Cardiac ventricle fibroblast (primary cell): ENCODE measurements around the gene TAS2R4.

DNA sequence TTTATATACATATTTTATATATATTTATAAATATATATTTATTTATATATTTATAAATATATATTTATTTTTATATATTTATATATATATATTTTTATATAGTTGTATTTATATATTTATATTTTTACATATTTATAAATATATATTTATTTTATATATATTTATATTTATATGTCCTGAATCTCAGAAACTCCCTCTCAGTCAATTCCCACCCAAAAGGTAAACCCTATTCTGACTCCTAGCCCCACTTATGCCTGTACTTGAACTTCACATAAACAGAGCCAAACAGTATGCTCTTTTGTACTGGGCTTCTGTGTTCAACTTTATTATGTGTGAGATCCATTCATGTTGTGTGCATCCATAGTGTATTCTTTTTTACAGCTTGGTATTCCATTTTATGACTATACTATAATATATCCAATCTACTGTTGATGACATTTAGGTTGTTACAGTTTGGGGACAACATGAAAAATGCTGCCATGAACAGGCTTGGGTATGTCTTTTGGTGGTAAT lies 5.2 kb downstream of the KDM7A start:
- RAMPAGE, long total RNA: no peak

DNA sequence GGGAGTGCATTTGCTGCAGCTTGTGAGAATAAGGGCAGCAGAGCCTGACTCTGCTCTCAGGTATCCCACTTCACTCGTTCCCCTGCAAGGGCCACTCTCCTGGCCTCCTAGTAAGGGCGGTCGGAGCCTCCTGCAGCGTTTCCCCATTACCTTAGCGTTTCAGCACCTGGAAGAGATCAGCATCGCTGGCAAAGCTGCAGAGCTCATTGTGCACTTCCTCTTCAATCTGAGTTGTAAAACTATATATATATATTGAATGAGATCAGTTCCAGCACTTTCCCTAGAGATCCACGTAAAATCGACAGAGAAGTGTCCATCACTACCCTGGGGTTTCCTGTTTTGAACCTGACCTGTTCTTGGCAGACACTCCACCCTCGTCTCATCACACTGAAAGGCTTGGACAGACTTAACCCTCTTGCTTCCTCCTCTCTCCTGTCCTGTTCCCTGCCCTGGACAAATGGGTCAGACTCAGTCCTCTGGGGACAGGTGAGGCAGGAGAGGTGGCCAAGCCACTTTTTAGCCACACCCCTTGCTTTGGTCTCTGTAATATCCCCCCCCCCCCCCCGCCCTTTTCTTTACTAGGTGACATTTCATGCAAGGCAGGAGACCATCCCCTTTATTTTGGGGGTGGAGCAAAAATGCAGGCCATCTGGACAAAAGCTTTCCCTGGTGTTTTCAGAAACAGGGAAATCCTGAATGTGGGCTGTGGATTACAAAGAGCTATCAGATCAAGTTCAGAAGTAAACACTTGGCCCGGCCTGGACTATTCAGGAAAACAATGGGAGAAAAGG lies 83.6 kb upstream of the KDM7A start:
- RAMPAGE, long total RNA: no peak

GRCh38 chr7:140263105-140263792 lies 86.5 kb upstream of the KDM7A start:
- RAMPAGE, long total RNA: no peak

DNA sequence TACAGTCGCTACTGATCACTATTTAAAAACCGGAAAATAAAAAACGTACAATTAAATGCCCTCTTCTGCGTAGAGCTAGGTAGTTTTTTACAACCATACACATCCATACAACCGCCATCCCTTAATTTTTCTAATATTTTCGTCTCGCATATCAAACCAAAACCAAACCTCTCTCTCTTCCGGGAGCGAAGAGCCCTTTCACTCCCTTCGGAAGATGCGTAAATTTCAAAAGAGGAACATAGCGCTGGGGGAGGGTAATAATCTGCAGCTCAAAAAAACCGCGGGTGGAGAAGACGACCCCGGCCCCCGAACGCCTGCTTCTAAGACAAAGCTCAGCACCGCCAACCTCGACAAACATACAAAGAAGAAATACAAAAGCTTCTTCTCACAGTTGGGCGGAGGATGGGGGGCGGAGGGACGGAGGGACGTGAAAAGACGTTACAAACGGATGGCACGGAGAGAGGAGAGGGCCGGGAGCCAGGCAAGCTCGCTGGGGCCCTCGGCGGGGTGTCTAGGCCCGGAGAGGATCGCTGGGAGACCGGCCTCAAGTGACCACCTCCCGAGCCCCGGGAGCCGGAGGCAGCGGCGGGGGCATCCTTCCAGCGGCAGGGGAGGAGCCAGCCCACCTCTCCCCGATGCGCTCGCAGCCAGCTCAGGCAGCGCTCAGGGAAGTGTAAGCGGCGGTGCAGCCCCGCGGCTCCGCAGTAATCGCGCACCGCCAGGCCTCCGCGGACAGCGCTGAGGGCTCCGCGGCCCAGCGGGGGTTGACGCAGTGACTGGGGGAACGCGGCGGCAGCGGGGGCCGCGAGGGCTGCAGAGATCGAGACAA lies 880 bp downstream of the MKRN1 start:
- RAMPAGE, long total RNA: no peak

- RAMPAGE, long total RNA: no peak
These were observed 73.0 kb downstream of the DENND2A start for GRCh38 chr7:140567477-140568068.

- RAMPAGE, long total RNA: no peak
These were observed 15.9 kb upstream of the DENND2A start for GRCh38 chr7:140656363-140657032.

GRCh38 chr7:140695881-140696374 lies 580 bp upstream of the NDUFB2 start:
- RAMPAGE, long total RNA: no peak

DNA sequence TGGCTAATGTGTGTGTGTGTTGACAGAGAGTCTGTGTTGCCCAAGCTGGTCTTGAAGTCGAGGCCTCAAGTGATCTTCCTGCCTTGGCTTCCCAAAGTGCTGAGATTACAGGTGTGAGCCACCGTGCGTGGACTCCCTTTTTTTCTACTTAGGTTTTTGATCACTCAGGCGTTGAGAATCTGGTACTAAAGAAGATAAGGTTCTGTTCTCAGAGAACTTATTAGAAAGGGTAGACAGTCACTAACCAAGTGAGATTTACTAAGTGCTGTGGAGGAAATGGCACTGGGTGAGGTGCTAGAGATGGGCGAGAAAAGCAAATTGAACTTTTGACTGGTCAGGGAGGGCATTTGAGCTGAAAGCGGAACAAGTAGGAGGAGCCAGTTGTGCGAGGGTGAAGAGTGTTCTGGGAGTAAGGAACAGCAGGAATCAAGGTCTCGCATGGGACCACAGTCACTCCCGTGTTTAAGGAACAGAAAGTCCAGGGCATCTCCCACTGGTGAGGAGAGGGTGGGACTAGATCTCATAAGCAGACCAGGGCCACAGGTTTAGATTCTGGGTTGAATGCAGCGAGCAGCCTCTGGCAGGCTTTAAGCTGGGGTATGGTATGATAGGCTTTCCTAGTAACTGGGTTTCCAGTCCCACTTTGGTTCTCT lies 18.1 kb downstream of the NDUFB2 start:
- RAMPAGE, long total RNA: no peak

GRCh38 chr7:140923412-140924018 lies 1.2 kb downstream of the BRAF start:
- RAMPAGE, long total RNA: no peak

- RAMPAGE, long total RNA: no peak
These were observed 13.2 kb downstream of the MRPS33 start for GRCh38 chr7:141001537-141001969.

GRCh38 chr7:141072308-141072954 lies 1.4 kb upstream of the TMEM178B start:
- RAMPAGE, long total RNA: no peak

GRCh38 chr7:141280026-141280745 lies 206.3 kb downstream of the TMEM178B start:
- RAMPAGE, long total RNA: no peak

DNA sequence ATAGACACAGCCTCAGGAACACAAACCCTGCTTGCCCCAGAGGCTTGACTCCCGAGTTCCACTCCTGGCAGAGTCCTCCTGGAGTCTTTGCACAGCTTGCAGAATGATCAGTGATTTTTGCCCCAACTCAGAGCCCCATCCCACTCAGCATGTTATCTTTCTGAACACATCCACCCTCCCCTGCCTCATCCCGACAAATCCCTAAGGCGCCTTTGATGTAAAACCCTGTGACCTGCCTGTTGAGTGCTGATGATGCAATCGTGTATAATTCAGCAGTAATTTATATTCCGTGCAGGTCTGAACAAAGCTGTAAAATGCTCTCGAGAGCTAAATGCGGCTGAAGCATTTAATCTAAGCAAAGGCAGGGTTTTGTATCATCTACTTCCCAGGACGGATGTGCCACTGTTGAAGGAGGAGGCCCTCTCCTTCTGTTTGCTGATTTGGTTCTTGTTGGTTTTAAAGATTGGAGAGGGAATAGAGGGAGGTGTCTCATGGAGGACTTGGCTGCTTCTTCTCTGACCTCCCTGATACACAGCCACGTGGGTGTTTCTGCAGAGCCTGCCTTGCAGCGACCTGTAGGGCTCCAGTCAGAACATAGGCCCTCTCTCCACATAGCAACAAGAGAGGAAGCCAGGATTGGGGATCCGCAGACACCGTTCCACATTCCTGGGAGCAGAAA lies 90.4 kb upstream of the AGK start:
- RAMPAGE, long total RNA: no peak

- RAMPAGE, long total RNA: no peak
These were observed 6.2 kb downstream of the DENND11 start for GRCh38 chr7:141695603-141696314.

DNA sequence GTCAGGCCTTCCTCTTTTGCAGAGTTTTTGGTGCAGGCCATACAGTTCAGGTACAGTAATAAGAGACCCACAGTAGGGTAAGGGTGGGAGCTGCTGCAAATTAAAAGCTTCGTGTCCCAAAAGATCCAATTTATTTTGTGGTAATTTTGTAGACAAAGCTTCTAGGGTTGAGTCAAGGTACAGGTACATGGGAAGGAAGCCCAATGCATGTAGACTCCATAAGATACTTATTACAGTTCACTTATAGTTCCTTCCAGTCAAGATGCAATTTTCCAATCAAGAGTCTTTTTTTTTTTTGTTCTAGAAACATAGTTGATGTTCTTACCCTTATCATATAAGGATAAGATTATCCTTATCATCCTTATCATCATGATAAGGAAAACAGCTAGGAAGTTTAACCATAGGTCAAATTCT lies at the start of gene TAS2R4:
Gene TAS2R4, plus strand, starts transcription at position 301 of the 414 bp plus-strand sequence.
- RAMPAGE, long total RNA: no peak

GRCh38 chr7:142225498-142225854 lies 32.4 kb downstream of the PRSS58 start:
- RAMPAGE, long total RNA: no peak

GRCh38 chr7:142544082-142544357 lies 205.3 kb upstream of the PRSS1 start:
- RAMPAGE, long total RNA: no peak

- RAMPAGE, long total RNA: no peak
These were observed 133.2 kb upstream of the PRSS1 start for GRCh38 chr7:142615906-142616653.

- RAMPAGE, long total RNA: no peak
These were observed 29.0 kb upstream of the PRSS1 start for GRCh38 chr7:142719961-142720890.

DNA sequence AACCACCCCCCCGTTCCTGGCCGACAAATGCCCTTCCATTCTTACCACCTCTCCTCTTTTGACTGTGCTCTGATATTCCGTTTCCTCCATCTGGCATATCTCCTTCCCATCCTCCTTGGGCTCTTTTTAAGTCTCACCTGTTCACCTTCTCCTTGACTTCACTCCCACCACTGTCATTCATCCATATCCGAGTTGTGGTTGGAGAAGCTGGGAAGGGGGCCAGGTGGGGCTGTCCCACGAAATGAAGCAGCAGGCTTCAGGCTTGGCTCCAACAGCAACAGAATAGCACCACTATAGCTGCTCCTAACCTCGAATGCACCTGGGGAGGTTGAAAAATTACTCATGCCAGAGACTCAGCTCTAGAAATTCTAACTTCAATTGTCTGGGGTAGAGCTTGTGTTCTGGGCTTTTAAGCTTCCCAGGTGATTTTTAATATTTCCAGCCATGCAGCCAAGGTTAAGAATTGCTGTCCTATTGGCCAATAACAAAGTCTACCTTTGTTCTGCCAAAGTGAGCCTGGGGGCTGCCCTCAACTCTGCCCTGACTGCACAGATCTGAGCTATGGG lies 364 bp downstream of the PRSS1 start:
- RAMPAGE, long total RNA: no peak